Vagina (tissue), 1 donor: ENCODE measurements around the gene HOXB1.

GRCh38 chr17:48337945-48338607 is 91.9 kb downstream of the SKAP1 start:
- PRO-cap = no peak
- RAMPAGE, long total RNA = start-site peak on the minus strand at chr17:48338136-48338232, 28 reads

- PRO-cap = no peak
- RAMPAGE, long total RNA = no peak
Measured at GRCh38 chr17:48413637-48413964, 16.4 kb downstream of the SKAP1 start.

GRCh38 chr17:48530714-48531313 is at the start of gene HOXB1:
Gene HOXB1 (minus strand): TSS chr17:48531011.
- PRO-cap = no peak
- RAMPAGE, long total RNA = no peak

GRCh38 chr17:48553677-48554889 is 9.2 kb upstream of the HOXB2 start:
- PRO-cap = unidirectional peak, plus-strand start at chr17:48554583
- RAMPAGE, long total RNA = no peak

- PRO-cap = no peak
- RAMPAGE, long total RNA = no peak
Measured at GRCh38 chr17:48558900-48559622, 14.2 kb upstream of the HOXB2 start.

DNA sequence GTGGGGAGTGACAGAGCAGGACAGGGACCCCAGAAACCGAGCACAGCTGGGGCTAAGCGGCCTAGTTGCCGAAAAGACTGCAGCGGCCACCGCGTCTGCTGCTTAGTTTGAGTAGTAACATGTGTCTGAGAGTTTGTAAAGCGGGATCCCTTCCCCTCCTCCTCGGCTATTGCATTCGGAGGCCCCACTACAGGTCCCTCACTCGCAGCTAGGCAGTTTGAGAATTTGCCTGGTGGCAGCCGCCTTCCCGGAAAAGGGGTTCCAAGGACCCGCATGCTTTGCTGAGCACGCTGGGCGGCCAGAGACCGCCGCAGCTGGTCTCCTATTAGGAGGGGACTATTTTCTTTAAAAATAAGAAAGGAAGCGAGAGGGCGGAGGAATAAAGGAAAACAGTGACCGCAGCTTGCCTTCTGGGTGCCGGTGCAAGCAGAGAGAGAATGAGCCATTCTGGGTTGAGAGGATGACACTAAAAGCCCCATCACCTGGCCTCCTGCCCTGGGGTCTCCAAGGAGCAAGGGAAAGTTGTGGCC is 1.1 kb upstream of the HOXB5 start:
- PRO-cap = no peak
- RAMPAGE, long total RNA = no peak

DNA sequence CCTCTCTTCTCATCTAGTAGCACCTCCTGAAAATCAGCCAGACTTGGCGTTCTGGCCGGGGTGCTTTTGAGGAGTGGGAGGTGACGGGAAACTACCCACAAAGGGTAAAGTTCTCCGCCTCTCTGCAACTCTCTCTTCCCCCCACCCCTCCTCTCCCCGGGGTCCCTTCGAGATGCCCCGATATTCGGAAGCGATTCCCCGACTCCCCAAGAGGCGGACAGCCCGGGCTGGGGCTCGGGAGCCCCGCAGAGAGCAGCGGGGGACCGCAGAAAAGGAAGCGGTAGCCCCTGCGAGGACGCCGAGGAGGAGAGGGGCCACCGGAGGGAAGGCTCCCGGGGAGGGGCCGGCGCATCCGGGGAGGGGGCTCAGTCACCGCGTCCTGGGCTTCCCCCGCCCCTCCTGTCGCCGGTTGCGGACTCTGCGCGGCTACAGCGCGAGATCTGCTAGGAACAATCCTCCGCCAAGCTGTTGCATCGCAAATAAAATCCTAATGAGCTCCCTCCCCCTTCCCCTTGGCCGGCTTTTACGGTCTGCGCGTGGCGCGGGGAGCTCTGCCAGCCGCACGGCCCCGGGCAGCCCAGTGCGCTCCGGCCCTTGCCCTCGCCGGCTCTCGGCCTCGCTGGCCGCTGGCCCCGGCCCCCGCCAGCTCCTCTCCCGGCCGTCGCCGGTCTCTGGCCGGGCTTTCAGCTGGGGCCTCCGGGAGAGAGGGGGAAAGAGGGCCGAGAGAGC is 1.2 kb downstream of the HOXB9 start:
- PRO-cap = no peak
- RAMPAGE, long total RNA = no peak

GRCh38 chr17:48628264-48628568 is 2.1 kb upstream of the HOXB9 start:
- PRO-cap = no peak
- RAMPAGE, long total RNA = no peak

- PRO-cap = no peak
- RAMPAGE, long total RNA = no peak
Measured at GRCh38 chr17:48629233-48629685, 3.1 kb upstream of the HOXB9 start.

GRCh38 chr17:48818087-48818956 is 1.3 kb upstream of the TTLL6 start:
- PRO-cap = no peak
- RAMPAGE, long total RNA = no peak

DNA sequence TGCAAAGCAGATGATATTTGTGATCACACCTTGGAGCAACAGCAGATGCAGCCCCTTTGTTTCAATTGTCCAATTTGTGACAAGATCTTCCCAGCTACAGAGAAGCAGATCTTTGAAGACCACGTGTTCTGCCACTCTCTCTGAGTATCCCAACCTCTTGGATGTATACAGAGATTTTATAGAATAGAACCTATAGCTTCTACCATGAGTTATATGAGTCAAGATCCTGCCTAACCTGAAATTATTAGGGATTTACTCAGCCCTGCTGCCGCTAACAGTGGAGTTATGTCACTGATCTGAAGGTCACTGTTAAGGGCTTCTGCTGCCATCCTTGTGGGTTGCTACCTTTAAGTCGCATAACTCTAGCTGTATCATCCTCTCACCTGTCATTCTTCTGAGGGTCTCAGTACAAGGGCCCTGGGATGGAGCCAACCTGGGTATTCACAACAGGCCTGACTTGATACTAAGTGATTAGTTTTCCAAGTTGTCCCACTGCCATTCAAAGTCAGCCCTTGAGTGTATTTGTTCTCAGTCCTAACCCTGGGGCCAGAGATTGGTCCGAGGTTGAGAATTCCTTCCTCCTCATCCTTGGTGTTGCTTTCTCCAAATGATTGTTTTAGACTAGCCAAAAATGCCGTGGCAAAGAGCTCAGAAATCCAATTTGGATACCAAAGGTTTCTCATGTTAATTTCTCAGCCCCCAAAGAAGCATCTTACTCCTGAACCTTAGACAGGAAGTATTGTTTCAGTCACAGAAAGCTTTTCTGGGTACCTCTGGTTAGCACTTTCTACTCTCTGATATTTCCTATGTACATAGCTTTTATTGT is 29.5 kb upstream of the ATP5MC1 start:
- PRO-cap = no peak
- RAMPAGE, long total RNA = no peak

- PRO-cap = no peak
- RAMPAGE, long total RNA = no peak
Measured at GRCh38 chr17:48870154-48870674, 22.4 kb upstream of the ATP5MC1 start.

DNA sequence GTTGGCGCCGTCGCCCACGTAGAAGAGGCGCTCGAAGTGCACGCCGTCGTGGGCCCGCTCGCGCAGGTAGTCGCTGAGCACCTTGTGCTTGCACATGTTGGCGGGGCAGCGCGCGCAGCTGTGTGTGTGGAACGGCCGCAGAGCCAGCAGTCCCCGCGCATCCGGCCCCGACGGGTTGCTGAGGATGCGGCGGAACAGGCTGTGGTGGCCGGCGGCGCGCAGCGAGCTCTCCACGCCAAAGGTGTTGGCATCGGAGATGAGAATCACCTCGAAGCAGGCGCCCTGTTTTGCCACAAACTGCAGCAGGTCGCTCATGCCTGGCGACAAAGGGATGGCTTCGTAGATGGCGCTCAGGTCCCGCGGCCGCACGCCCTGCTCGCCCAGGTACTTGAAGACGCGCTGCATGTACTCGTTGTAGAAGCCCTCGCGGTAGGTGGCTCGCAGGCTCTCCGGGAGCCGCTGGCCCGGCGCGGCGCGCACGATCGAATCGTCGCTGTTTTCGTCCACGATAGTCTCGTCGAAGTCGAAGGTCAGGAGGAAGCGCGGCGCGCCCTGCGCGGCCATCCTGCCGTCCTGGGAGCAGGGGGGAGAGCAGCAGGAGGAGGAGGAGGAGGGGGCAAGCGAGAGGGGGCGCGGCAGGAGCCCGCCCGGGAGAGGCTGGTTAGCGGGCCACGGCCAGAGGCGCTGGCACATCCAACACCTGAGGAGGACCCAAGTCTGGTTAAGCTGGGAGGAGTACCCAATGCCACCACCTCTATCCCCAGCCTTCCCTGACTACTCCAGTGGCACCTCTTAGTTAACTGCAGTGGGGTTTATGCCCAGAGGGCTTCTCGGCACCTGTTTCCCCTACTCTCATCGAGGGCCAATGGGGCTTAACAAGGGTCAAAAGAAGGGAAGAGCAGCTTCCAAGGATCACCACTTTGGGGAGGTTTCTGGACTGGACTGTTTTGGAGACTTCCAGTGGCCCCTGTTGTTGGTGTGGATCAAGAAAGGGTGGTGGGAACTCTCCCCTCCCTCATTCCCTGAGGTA is 5.8 kb downstream of the PHOSPHO1 start:
- PRO-cap = no peak
- RAMPAGE, long total RNA = no peak

GRCh38 chr17:49227272-49227630 is 3.3 kb downstream of the PHOSPHO1 start:
- PRO-cap = no peak
- RAMPAGE, long total RNA = no peak

DNA sequence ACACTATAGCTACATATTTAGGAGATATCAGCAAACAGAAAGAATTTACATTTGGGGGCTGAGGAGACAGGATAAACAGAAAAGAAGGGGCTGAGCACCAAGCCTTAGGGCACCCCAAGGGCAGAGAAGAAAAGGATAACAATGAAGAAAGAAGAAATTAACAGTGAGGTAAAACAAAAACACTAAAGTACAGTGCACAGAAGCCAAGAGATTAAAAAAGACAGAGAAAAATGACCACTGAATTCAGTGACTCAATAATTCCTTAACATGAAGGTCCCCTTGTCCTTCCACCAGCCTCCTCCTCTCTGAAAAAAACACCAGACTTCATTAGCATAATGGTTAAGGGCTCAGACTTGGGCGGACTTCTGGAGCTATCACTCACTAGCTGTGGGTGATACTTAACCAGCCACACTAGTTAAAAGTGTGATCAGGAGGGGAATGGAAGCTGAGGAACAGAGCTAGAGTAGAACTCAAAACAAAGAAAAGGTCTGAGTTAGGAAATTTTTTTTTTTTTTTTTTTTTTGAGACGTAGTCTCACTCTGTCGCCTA is 23.3 kb downstream of the ZNF652 start:
- PRO-cap = no peak
- RAMPAGE, long total RNA = no peak

DNA sequence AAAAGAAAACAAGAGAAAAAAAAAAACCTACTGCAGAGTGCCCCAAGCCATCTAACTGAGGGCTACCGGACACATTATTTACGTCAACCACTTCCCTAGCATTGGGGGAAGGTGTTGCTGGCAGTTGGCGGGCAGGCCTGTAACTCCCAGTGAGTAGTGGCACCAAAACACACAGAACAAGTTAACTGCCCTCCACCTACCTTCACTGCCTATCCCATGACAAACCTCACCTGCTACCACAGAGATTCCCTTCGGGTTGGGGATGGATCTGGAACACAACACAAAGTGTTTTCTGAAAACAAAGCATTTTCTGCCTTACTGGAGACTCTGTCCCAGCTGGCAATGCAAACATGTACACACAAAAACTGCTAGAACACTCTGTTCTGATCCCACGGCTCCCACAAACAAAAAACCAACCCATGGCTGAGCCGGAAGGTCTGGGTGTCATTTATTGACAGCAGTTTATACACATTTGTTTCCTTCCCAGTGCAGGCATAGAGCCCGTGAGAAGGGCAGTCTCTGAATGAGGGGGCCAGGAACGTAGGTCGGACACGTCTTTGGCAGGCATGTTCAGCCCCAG is 11.0 kb downstream of the PHB1 start:
- PRO-cap = no peak
- RAMPAGE, long total RNA = no peak

GRCh38 chr17:49638628-49639189 is 39.2 kb downstream of the SPOP start:
- PRO-cap = unidirectional peak, plus-strand start at chr17:49639065
- RAMPAGE, long total RNA = no peak

DNA sequence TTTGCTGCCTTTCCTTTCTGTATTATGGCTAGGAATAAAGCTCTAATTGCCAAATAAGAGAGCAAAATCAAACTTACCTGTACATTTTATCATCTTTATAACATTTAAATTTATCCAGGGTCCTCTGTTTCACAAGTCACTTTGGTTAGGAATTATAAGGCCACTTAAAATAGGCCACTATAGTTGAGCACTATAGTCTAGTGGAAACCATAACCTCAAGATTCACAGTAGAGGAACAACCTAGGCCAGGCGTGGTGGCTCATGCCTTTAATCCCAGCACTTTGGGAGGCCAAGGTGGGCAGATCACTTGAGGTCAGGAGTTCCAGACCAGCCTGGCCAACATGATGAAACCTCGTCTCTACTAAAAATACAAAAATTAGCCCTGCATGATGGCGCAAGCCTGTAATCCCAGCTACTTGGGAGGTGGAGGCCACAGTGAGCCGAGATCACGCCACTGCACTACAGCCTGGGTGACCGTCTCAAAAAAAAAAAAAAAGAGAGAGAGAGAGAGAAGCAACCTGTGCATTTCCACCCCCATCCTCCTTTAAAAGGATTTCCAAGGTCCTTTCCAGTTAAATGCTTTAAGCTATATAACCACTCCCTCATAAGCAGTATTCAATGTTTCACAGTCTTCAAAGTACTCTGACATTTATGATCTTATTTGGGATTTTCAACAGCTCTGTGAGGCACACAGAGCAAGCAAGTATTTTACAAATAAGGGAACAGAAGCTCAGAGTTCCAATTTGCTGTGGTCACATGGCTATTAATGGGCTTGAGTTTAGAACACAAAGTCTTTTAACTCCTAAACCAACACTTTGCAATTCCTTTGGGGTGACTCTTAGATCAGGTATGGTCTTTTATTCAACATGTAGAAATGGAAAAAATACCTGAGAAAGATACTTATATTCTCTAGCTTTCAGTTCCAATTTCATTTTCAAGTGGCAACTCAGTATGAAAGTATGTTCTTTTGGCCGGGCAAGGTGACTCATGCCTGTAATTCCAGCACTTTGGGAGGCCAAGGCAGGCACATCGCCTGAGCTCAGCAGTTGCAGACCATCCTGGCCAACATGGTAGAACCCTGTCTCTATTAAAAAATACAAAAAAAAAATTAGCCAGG is 31.5 kb downstream of the SPOP start:
- PRO-cap = bidirectional peak, plus-strand start at position 820 of the sequence, minus-strand start at position 546 of the sequence; bidirectional peak, plus-strand start at position 1,023 of the sequence, minus-strand start at position 940 of the sequence
- RAMPAGE, long total RNA = no peak

DNA sequence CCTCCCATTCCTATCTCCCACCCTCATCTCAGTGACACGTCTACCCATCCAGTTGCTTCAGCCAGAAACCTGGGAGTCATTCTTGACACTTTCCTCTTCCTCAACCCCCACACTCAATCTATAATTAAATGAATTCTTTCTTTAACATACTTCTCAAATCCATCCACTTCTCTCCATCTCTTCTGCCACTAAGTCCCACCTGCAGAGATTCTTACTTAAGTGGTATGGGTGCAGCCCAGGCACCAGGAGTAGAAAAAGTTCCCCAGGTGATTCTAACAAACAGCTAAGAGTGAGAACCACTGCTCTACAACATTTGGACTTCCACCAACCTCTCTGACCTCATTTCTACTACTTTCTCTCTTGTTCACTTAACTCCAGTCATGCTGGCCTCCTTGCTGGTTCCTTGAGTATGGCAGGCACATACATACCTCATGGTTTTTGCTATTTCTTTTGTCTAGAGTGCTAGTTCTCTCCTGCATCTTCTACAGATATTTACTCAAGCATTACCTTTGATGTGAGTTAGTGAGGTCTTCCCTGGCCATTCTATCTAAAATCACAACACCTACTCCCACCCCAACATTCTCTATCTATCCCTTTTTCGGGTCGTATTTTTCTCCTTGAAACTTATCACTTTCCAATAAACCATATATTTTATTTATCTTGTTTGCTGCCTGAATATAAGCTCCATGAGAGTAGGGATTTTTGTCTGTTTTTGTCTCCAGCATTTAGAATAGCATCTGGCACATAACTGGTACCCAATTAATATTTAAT is 17.9 kb downstream of the SPOP start:
- PRO-cap = no peak
- RAMPAGE, long total RNA = no peak

DNA sequence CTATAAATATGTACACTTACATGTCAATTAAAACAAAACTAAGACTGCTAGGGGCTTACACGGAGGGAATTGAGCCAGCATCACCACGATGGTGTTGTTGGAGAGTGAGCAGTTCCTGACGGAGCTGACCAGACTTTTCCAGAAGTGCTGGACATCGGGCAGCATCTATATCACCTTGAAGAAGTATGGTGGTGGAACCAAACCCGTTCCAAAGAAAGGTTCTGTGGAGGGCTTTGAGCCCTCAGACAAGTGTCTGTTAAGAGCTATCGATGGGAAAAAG is 6.7 kb downstream of the KAT7 start:
- PRO-cap = no peak
- RAMPAGE, long total RNA = no peak